ENCODE measurements around the genes EID1, GALK2, ATP8B4 and SLC27A2.

DNA sequence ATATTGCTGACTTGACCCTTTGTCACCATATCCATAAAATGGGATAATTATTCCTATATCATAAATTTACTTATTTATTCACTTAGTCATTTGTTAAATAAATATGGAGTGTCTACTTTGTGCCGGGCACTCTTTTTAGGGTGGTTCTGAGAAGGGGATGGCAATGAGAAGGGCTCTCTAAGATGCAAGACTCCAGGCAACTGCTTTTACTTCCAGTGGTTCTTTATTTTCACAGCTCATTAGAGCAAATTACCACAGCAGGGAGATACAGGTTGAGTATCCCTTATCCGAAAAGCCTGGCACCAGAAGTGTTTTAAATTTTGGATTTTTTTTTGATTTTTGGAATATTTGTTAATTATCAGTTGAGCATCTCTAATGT lies 9.4 kb upstream of the TRIM69 start:
- PRO-cap = no peak
- RAMPAGE, long total RNA = no peak

- PRO-cap = no peak
- RAMPAGE, long total RNA = no peak
Measured at GRCh38 chr15:44727367-44727872, 8.9 kb upstream of the TRIM69 start.

DNA sequence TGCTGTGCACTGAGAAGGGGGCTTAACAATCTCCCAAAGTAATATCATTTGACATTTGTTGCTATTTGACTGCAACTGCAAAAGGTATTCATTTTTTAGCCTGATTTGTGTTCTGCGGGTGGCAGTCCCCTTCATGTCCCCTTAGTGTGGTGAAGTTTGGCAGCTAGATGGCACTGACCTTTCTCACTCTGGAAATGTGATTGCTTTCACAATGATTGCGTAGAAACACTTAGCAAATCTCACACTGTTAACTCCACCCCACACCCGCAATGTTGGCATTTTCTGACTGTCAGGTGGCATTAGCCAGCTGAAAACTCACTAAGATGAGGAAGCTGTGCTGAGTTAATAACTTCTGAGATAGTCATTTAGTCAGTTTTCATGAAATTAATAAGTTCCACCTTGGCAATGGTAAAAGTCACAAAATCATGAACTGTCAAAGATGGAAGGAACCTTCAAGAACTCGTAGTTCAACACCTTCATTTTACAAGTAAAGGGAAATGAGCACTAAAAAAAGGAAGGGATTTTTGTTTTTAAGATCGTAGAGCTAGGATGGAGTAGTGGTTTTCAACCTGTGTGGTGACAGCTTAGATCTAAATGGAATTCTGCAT lies 77.0 kb downstream of the TRIM69 start:
- PRO-cap = no peak
- RAMPAGE, long total RNA = no peak

- PRO-cap = no peak
- RAMPAGE, long total RNA = no peak
Measured at GRCh38 chr15:45131741-45132160, 2.0 kb downstream of the DUOX1 start.

DNA sequence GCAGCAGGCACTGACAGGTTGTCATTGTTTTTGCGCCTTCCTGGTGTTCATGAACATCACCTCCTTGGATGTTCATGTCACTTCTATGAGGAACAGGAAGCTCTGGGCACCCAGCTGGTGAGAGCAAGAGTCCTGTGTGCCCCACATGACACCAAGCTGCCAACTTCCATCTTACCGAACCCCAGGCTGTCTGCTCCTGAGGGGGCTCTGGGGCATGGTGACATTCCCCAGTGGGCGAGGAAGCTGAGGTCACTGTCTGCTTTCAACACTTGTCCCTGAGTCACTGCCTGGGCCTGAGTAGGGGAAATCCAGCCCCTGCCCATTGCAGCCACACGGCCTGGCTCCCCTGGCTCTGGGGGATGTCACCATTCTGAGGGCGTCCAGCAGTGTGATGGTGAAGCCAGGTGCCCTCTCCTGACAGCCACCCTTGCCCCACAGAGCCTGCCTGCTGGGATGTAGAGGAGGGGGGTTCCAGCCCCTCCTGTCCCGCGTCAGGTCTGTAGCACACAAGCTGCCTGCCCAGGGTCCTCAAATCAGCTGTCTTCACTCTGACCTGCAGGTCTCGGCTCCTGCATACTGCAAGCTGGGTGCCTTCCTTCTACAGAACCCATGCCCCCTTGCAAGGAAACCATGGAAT lies 17.7 kb downstream of the C15orf48 start:
- PRO-cap = no peak
- RAMPAGE, long total RNA = no peak

DNA sequence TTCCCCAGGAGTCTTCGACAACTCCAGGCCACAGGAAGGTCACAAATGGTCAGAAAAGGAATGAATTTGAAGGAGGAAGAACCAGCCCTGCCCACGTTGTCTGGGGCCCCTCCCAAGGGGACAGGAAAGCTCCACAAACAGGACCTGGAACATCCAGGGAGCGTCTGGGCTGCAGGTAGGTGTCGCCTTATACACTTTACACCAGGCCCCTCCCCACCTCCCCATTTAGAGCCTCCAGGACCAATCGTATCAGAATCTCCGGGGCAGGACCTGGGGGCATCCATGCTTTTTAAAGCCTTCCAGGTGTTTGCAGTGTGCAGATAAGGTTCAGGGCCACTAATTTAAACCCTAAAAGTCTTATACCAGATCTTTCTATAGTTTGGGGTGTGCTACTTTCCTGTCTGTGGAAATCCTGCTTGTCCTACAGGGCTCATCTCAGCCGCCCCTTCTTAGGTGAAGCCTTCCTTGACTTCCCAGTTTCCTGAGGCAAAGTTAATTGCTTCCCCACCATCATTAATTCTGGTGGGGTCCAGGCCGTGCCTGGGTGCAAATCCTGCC lies 18.3 kb downstream of the C15orf48 start:
- PRO-cap = no peak
- RAMPAGE, long total RNA = no peak

- PRO-cap = no peak
- RAMPAGE, long total RNA = no peak
Measured at GRCh38 chr15:45573849-45574185, 13.4 kb upstream of the BLOC1S6 start.

DNA sequence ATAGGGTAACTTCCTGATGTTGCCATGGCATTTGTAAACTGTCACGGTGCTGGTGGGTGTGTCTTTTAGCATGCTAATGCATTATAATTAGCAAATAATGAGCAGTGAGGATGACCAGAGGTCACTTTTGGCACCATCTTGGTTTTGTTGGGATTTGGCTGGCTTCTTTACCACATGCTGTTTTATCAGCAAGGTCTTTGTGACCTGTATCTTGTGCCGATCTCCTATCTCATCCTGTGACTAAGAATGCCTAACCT lies 3.3 kb upstream of the BLOC1S6 start:
- PRO-cap = no peak
- RAMPAGE, long total RNA = no peak

- PRO-cap = unidirectional peak, plus-strand start at chr15:45631578
- RAMPAGE, long total RNA = no peak
Measured at GRCh38 chr15:45631340-45631918, 3.4 kb upstream of the SQOR start.

- PRO-cap = no peak
- RAMPAGE, long total RNA = no peak
Measured at GRCh38 chr15:48002558-48003232, 118.1 kb upstream of the SLC24A5 start.

DNA sequence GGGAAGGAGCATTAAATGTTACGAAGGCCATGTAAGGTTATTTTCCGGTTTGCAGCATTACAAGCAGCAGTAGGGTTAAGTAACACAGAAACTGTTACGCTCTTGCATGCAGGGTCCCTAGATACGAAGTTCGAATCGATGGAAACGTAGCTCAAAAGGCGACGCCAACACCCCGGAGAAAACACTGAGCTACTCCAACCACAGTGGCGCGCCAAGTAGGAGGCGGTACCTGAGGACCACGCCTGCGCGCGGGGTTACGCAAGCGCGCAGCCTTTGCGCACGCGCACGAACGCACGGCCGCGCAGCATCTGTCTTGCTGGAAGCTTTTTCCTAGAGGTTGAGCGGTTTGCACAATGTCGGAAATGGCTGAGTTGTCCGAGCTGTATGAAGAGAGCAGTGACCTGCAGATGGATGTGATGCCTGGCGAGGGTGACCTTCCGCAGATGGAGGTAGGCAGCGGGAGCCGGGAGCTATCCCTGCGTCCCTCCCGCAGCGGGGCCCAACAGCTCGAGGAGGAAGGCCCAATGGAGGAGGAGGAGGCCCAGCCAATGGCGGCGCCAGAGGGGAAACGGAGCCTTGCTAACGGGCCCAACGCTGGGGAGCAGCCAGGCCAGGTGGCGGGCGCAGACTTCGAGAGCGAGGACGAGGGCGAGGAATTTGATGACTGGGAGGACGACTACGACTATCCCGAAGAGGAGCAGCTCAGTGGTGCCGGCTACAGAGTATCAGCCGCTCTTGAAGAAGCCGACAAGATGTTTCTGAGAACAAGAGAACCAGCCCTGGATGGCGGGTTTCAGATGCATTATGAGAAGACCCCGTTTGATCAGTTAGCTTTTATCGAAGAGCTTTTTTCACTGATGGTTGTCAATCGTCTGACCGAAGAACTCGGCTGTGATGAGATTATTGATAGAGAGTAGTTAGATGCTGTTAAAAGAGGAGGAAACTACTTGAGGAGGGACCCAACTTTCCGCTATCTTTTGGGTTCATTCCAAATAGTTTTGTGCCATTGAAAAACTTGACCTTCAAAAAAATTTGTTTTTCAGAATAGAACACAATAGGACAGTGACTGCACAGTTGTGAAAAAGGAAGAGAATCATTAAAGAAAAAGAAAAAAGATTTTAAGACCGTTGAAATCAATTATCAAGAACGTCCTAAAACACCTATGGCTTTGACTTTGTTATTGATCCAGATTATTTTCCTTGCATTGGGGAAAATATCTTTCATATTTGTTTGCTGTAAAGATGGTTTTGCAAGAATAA lies at the start of gene EID1:
Gene EID1 (plus strand): TSS at position 311 of the 1,259 bp plus-strand sequence.
- PRO-cap = bidirectional peak, plus-strand start at position 311 of the sequence, minus-strand start at position 186 of the sequence
- RAMPAGE, long total RNA = start-site peak on the plus strand centred at position 567 of the sequence, 596 bp wide, 5,392 reads

- PRO-cap = no peak
- RAMPAGE, long total RNA = no peak
Measured at GRCh38 chr15:48946062-48946847, 17.5 kb downstream of the SHC4 start.

DNA sequence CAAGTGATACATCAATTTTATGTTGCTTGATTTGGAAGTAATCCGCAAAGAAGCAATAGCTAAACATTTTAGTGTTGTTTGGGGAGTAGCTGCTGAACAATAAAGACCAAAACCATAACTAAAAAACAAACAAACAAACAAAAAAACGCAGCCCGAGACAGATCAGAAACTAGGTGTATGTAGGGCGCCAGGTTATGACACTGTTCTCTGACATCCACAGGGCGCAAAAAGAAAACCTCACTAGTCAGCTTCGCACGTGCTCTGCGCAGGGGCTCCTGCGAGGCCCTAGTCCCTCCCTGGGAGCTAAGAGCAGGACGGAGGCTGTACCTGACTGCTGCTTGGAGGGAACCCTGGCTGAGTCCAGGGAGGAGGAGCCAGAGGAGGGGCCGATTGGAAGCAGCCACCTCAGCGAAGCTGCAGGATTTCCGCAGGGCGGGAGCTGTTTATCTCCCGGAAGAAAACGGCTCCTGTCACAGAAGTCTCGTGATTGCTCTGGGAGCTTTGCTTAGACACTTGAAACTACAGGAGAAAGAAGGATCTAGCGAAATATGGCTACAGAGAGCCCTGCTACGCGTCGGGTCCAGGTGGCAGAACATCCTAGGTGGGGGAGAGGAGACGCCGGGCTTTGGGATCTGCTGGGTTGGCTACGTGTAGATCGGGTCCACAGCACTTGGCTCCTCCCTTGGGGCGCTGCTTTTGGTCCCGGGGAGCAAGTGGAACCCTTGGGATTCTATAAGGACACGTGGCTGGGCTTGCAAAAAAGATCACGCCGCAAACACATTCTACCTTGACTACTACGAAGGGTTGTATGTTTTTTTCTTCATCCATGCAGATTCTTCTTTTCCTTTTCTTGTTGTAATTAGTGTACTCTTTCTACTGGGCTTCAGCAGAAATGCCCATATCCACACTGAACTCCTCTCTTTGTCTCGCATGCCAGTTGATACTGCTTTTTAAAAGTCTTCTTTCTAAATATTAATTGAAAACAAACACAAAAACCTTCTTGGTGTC lies at the start of gene GALK2:
Gene GALK2 (plus strand): TSS at position 473 of the 1,008 bp plus-strand sequence.
- PRO-cap = bidirectional peak, plus-strand start at position 473 of the sequence, minus-strand start at position 325 of the sequence
- RAMPAGE, long total RNA = start-site peak on the plus strand centred at position 494 of the sequence, 45 bp wide, 191 reads

DNA sequence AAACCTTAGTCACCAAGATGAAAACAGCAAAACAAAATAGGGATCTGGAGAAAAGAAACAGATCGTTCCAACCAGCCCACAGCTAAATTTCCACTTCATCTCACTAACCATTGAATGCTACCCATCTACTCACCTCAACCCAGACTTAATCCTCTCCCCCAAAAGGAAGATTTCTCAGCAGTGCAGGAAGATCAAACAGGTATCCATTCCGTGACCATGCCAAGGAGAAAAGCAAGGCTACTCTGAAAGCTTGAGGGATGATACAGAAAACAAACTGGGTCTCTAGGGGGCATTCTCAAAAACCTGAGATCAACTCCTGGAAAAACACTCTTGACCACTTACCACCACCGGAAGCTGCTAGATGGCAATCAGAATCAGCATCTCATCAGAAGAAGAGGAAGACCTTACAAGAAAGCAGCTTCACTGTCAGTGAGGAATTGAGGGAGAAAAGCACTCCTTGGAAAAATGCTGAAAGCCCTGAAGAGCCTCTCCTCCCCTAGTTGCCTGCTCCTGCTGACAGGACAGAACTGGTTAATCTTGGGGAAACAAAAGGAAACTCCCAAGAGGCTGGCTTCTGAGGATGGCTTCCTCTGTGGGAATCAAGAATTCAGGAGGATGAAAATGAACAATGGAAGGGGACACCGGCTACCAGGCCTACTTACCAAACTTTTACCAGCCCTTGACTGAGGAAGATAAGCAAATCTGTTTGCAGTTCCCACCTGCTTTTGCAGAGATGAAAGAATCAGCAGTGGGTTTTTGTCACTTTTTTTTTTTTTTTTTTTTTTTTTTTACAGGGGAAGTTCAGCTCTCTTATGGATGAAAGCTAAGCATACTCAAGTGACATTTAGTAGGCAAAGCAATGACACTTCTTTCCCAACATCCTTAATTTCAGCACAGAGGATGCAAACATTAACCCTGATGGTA lies at the start of gene ATP8B4:
Gene ATP8B4 (minus strand): TSS at position 244 of the 924 bp plus-strand sequence.
- PRO-cap = no peak
- RAMPAGE, long total RNA = start-site peak on the minus strand centred at position 236 of the sequence, 152 bp wide, 66 reads; start-site peak on the minus strand centred at position 518 of the sequence, 25 bp wide, 27 reads; start-site peak on the minus strand centred at position 720 of the sequence, 20 bp wide, 29 reads

GRCh38 chr15:50181839-50182551 lies at the start of gene SLC27A2:
SLC27A2 (plus strand) TSS chr15:50182196.
- PRO-cap = no peak
- RAMPAGE, long total RNA = no peak

- PRO-cap = no peak
- RAMPAGE, long total RNA = no peak
Measured at GRCh38 chr15:50234569-50235249, 30.8 kb downstream of the HDC start.

GRCh38 chr15:50238024-50238467 lies 27.5 kb downstream of the HDC start:
- PRO-cap = no peak
- RAMPAGE, long total RNA = no peak

DNA sequence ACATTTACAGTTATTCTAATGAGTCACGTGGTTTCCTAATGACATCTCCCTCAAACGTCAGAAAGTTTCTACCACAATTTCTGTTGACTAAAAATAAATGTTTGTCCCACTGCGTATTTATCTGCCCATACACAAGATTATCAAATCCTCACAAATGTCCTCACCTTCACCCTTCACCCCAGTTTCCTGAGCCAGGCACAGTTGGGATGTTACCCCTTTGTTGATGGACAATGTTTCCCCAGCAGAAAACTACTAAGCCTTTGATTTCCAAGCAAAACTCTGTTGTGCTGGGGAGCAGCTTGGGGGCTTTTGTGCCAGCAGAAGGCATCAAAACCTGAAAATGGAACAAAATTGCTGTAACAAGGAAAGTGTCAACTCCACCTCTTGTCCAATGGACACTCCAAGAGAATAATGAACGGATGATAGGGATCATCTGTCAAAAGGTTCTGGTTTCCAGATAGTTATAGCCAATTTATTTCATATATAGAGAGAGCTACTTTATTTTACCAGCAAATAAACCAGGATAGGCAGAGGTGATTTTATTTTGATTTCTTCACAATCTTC lies 16.2 kb downstream of the HDC start:
- PRO-cap = no peak
- RAMPAGE, long total RNA = no peak

- PRO-cap = no peak
- RAMPAGE, long total RNA = no peak
Measured at GRCh38 chr15:50250892-50251338, 14.6 kb downstream of the HDC start.

DNA sequence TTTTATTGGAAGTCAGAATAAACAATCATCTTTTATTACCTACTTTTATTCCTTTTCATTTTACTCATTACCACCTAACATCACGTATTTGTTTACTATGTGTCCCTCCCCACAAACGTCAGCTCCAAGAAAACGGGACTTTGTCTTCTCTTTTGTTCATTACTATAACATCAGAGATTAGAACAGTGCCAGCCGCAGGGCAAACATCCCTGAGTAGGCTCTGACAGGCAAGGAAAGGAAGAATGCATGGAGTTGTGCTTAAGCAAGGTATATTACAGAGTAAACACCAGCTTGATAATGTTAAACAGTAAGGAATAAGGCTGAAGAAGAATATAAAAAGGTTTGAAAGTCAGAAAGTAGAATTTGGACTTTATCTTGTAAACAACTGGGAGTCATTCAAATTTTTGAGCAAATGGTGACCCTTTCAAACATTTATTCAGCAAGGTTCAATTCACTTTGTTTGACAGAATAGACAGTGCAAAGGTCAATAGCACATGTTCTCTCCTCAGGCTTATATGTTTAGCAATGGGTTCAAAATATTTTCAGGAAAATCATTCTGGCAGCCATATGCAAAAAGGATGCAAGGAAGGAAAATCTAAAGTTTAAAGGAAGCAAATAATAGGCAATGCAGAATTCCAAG lies 11.0 kb downstream of the GABPB1 start:
- PRO-cap = no peak
- RAMPAGE, long total RNA = no peak

Data from vagina (tissue), 1 donor.